Duodenum (tissue), 1 donor: ENCODE data around the gene UGT1A1.

GRCh38 chr2:233165502-233166066, 85.9 kb upstream of the ATG16L1 start:
- PRO-cap = no peak

GRCh38 chr2:233267460-233268212, 16.2 kb downstream of the ATG16L1 start:
- PRO-cap = no peak

DNA sequence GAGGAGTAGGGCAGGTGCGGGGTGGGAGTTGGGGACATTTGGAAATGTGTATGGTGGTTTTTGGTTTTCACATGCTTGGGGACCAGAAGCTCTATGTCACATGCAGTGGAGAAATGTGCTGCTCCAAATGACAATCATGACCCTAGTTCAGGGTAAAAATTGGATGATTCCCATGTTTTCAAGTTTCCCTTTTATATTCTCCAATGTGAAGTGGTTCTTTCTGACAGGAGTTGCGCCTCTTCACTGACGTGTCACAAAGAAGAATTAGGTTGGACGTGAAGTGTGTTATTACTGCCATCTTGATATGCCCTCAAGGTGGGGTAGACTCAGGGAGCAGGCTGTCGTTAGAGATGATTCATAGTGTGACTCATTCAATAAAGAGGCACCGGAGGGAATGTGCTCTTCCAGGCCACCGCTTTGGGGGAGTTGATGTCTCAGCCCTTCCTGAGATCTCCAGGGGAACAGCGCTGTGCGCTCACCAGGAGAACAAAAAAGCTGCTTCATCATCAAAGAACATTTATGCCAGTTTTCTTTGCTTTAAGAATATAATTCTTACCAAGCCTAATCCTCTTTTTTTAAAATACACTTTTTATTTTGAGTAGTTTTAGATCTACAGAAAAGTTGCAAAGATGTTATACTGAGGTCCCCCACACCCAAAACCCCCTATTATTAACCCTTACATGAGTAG, 3.6 kb upstream of the DGKD start:
- PRO-cap = no peak

GRCh38 chr2:233365833-233366759, 11.8 kb downstream of the DGKD start:
- PRO-cap = no peak

DNA sequence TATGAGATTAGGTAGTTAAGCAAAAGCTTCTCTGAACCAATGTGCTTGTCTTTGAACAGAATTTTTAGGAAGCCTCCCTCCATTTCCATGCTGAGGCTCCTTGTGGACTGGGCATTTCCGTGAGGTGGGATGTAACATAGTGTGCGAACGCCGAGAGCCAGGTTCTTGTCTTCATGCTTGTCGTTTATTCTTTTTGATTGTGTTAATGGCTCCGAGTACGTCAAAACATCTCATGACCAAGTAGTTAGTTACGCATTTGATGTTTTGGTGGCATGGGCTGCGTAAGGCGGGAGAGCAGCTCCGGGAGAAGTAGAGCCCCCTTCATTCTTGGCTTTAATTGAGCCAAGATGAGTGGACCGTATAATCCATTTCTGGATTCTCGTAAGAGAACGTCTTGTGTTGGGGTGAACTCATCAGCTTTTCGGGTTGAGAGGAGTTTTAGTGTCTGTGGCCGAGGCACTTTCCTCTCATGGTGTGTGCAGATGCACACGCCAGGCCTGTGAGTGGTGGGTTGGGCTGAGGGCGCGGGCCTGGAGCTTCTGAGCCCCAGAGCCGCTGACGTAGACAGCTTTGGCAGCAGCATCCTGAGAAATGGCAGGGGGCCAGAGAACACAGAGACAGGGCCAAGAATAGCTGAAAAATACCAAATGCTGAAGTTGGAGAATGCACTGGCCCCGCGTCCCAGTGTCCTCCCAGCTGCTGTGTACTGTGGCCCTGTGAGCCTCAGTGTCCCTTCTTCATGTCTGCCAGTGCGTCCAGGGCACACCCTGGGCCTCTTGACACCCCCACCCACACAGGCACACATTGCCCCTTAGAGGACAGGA, 33.2 kb downstream of the DGKD start:
- PRO-cap = bidirectional peak, plus-strand start at position 646 of the sequence, minus-strand start at position 505 of the sequence

- PRO-cap = no peak
Measured at GRCh38 chr2:233758884-233759564, 1.0 kb upstream of the UGT1A1 start.

- PRO-cap = bidirectional peak, plus-strand start at chr2:233760273, minus-strand start at chr2:233760056
Measured at GRCh38 chr2:233759981-233760669, at the start of gene UGT1A1. Gene UGT1A1, plus strand, starts transcription at chr2:233760270.

GRCh38 chr2:233775454-233775951, 2.6 kb upstream of the MROH2A start:
- PRO-cap = no peak

- PRO-cap = no peak
Measured at GRCh38 chr2:234051685-234052184, 1.2 kb downstream of the SPP2 start.

DNA sequence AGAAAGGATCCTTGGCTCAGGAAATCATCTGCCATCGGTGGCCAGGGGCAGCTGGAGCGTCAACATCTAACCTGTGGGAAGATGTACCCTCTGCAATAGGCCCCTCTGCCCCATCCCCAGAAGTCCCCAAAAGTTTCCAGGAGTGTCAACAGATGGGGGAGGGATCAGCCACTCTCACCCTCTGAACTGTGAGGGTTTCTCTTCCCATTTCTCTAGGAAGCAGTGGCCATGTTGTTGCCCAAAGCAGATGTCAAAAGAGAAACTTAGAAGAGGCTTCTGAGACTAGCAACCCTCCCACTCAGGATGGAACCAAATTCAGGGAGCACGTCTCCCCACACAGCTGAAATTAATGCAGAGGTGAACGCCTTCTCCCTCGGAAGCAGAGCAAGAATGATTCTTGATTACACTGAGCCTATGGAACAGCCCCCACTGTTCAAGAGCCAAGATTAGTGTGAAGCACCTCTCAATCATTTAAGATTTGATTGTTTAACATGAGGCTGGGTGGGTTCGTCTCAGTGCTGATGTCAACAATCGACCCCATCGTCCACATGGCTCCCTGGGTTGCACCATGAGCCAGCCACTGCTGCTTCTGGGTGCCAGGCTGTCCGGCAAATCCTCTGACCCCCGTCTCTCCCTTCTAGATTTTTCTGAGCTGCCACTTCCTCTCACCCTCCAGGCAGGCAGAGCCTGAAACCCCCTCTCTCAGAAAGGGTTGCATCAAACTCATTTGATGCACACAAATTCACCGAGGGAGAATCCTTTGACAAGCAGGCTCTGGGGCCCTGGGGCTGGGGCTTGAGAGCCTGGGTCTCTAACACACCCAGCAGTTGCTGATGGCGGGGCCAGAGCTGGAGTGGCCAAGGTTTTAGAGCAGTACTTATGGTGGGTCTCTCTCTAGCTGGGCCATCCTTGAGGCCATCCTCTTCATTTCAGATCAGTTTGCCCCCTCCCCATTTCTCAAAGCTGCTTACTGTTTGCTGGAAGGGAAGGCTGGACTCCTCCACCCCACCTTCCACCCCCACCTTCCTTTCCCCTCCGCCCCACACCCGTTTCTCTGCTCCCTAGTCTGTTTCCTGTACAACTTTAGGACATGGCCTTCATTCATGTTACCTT, 69.9 kb downstream of the ARL4C start:
- PRO-cap = no peak

DNA sequence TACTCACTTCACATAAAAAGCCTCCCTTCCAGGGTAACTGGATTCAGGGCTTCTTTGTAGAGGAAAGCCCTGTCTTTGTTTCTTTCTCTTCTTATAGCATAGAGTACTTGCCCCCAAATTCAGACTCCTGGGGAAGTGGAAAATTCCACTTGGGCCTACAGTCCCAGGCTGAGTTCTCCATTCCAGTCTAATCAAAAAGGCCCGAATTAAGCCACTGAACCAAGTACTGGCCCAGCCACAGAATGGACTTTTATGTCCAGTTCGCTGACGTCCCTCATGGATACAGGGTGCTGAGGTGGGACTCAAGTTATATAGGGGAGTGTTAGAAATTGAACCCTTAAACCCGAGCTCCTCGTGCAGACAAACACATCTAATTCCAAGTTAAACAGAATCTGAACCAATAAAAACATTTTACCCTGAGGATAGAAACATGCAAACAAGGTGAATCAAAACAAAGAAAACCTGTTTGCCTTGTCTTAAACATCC, 136.7 kb upstream of the ARL4C start:
- PRO-cap = no peak

DNA sequence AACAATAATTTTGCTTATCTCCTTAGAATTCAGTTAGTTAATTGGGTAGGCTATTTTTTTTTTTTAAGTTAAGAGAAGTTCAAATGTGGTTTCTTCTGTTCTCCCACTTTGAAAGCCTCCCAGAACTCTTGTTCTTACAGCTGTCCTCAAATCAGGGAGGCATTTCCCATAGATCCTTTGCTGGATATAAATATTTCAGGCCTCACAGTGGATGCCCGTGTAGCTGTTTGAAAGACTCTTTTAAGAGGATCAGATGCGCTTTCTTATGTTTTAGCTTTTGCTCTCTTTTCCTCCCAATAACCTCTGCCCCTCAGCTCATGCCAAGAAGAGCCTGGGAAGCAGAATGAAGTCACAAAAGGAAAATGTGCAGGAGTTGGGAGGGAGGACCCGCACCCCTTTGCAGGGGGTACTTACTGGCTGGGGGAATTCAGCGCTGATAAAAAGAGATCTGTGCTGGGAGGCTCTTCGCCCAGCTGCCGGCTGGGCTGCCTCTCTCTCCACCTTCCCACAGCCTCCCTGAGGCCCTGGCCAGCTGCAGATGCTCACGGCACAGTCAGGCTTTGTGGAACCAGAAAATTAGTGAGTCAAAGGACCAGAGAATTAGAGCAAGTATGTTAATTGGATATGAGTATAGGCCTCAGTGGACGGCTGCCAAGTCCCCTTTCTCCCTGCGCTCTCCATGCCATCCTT, 181.9 kb upstream of the SH3BP4 start:
- PRO-cap = no peak

- PRO-cap = no peak
Measured at GRCh38 chr2:234770468-234771103, 181.2 kb upstream of the SH3BP4 start.

DNA sequence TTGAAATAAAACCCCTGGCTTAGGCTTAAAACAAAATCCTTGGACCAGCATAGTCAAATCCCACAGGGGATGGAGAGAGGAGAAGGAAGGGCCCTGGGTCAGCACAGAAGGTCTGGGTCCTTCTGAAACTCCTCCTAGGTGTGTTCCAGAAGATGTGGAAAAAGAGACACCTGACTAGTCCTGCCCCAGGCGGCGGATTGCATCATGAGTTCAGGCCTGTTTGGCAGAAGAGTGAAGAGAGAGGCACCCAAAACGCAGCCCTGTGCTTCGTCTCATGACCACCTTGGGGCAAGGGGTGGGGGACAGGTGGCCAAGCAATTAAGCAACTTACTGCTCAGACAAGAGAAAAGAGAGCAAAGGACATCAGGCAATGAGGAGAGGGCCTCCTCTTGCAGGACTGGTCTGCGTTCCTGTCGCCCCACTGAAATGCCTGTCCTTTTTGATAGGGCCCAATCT, 104.7 kb upstream of the SH3BP4 start:
- PRO-cap = no peak

- PRO-cap = no peak
Measured at GRCh38 chr2:234880656-234881184, 71.1 kb upstream of the SH3BP4 start.

- PRO-cap = no peak
Measured at GRCh38 chr2:234995119-234996352, 43.7 kb downstream of the SH3BP4 start.

DNA sequence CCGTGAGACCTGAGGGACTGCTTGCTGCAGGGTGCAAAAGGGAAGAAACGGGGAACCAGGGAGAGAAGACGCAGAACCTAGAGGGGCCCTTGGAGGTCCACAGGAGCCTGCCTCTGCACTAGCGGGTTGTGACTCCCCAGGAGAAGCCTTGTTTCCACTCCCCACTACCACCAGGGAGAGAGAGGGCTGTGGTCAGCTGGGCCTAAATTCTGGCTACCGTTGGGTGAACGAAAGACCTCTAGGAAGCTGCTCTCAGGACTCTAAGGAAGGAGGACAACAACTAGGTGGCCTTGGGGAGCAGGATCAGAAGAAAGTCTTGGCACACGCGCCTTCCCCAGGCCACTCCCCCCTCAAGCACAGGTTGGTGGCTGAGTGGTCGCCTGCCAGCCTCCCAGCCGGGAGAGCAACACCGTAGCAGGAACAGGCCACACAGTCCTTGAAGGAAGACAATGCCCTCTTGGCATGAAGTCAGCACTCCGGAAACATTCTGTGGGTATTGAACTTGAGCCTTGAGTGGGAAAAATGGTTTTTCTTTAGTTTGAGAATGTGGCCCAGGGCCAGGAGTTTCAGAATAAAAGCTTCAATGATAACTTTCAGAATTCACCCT, 87.5 kb upstream of the AGAP1 start:
- PRO-cap = no peak

DNA sequence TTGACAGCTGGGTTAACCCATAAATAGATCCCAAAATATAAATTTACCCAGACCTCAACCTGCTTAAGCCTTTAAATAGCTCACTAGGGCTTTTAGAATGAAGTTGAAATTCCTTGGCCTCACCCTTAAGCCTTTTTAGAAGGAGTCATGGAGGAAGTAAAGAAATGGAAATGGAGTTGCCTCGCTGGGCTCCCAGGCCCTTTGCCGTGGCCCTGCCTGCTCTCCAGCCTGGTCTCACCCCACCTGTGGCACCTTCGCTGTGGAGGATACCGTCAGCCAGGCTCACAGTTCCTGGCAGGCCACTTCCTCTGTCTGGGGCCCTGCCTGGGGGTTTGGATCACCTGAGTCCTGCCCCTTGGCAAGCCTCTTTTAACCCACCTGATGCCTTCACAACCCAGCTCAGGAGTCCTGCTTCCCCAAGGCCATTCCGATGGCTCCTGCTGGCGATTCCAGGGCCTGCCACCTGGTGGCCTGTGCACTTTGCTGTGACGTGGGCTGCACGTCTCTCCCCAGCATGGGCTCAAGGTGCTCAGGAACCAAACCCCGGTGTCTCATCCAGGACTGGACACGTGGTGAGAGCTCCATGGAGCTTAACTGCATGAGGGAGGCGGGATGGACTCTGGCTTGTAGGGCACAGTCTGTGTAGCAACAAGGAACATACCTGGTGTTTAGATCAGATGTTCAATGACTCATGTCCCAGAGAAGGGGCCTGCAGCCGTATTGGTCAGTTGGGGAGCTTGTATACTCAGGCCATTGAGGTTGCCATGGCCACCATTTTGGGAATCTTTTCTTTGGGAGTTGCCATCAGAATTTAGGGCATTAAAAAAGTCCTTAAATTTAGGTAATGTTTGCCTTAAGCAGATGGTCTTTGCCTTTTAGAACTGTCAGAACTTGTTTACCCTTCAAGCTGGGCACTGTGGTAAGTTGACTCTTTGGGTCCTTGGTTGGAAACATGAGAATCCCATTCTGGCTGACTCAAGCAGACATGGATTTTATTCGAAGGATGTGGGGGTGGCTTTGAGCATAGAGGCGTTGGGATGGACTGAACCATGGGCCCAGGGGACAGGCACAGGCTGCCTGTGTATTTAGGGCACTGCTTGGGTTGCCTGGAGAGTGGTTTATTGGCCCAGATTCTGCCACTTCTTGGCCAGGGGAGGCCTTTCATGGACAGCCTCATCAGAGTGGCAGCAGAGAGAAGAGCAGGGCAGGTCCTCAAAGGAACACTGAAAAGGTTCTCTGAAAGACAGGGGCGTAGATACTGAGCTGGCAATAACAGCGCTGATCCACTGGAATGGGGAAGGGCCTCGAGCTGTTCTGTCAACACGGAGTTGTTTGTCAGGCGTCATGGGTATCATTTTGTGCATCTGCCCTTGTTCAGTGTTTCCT, 20.9 kb downstream of the AGAP1 start:
- PRO-cap = unidirectional peak, minus-strand start at position 310 of the sequence; unidirectional peak, minus-strand start at position 432 of the sequence; unidirectional peak, minus-strand start at position 567 of the sequence

GRCh38 chr2:235542687-235543826, 49.2 kb downstream of the AGAP1 start:
- PRO-cap = unidirectional peak, plus-strand start at chr2:235543051; bidirectional peak, plus-strand start at chr2:235543676, minus-strand start at chr2:235543547

- PRO-cap = no peak
Measured at GRCh38 chr2:235592665-235593362, 99.0 kb downstream of the AGAP1 start.